Left ventricle myocardium (tissue), 1 donor: ENCODE data around the genes CREB1 and CPS1.

DNA sequence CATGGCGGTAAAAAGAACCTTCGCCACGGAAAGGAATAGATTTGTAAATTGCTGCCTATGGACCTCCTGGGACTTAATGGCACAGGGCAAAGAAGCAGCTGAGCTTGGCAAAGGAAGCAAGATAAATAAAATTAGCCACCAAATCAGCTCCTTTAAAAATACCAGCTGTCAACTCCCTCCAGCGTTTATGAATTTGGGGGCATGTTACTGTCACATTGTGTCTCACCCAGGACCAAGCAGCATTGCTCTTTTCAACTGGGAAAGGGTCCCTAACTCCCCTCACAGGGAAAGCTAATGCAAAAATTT lies 118.8 kb upstream of the KLF7 start:
- PRO-cap, result bidirectional peak, plus-strand start at position 213 of the sequence, minus-strand start at position 78 of the sequence

GRCh38 chr2:207525346-207525783 lies 4.4 kb upstream of the CREB1 start:
- PRO-cap, result no peak

- PRO-cap, result bidirectional peak, plus-strand start at chr2:207530101, minus-strand start at chr2:207529981
Observed at GRCh38 chr2:207529863-207530547, at the start of gene CREB1. TSS of gene CREB1 (plus strand) at chr2:207529962.

DNA sequence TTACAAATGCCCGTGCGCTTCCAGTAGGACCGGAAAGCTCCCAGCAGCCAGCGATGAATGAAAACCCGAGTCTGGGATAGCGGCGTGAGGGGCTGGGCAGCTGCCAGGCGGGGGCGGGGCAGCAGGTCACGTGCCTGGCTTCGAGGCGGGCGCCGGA lies 295 bp upstream of the CCNYL1 start:
- PRO-cap, result bidirectional peak, plus-strand start outside the sequence, minus-strand start at position 59 of the sequence

DNA sequence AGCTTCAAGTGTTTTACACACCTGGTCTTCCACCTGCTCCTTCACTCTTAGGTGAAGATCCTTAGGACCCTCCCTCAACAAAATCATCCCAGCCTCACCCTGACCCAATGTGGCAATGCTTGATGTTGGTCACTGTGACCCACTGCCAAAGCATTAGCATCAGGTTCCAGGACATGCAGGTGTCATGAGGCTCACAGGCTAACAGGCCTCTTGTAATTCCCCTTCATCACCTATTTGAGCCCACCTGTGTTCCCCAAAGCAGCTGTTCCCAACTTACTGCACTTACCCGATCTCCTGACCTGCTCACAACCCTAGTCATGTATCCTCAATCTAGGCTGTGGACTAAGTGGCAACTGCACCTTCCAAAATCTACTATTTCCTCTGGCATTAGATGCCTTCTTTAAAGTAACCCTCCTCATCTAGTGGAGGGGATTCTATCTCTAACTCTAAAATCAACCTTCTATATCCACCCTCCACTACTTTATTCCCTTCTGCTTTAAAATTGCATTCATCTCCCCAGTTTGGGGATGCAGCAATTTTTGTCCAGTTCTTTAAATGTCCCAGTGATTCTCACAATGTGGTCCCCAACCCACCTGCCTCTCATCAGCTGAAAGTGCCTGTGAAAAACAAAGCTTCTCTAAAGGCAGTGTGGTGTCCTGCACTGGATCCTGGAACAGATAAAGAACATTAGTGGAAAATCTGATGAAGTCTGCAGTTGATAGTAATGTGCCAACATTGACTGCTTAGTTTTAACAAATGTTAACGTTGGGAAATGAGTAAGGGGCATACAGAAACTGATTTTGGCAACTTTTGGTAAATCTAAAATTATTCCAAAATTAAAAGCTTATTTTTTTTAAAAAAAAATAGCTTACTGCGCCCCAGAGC lies 9.5 kb downstream of the FZD5 start:
- PRO-cap, result no peak

DNA sequence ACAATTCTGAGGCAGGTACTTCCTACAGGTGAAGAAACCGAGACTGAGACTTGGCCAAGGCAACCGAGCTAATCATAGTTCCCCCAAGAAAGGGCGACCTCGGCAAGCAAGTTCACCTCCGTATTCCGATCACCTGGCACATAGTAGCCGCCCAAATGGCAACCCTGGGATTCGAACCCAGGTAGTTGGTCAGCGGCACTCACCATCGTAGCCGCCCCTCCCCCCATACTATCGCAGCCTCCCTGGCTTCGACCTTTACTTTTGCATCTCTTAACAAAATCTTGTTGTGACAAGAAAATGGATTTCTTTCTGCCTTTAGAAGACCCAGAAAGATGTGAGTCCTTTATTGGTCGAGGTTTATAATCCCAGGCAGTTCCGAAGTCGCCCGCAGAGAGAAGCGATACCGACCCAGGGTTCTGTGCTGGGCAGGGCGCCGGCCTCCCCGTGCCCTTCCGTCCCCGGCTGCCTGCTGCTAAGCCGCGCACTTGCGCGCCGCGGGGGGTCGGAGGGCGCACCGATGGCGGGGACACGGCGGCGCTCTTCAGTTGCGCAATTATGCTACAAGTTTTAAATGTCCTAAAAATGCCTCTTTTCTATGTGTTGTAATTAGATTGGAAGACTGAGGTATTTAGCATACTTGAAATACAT lies 1.2 kb upstream of the FZD5 start:
- PRO-cap, result no peak

GRCh38 chr2:207796625-207797513 lies 27.2 kb upstream of the FZD5 start:
- PRO-cap, result no peak

GRCh38 chr2:207801045-207801766 lies 31.5 kb upstream of the FZD5 start:
- PRO-cap, result no peak

DNA sequence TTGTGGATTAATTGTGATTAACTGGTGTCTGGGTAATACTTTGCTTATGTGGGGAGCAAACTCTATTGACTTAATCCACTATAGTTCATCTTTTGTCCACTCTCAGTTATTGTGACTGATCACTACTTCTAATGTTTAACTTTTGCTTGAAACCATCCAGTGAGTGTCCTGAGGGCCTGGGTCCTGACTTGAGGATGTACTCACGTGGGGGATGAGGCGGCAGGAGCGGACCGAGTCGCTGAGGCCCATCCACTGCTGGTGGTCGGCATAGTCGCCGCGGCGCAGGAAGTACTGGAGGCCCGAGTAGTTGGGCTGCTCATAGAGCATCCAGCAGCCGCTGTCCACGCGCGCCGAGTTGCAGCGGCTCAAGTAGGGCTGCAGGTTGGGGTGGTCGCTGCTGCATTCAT lies 413 bp downstream of the CRYGD start:
- PRO-cap, result no peak

GRCh38 chr2:208253721-208254643 lies 889 bp downstream of the IDH1 start:
- PRO-cap, result bidirectional peak, plus-strand start at chr2:208254488, minus-strand start at chr2:208254406

GRCh38 chr2:208346810-208347273 lies 59.8 kb upstream of the PTH2R start:
- PRO-cap, result no peak

DNA sequence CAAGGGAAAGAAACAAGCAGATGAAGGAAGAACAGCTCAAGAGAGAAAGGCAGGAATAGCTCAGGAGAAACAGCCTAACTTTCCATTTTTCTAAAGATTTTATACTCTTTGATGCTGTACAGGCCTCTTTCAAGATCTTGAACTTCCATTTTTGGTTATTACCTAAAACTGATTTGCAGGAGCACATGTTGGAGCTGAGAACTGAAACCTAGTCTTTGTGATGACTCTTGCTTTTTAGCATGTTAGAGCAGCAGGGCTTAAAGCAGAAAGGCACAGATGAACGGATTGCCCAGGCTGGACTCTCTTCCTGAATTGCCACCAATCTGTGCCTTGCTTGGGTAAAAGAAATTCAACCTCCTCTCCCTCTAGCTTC lies 277.3 kb upstream of the MAP2 start:
- PRO-cap, result unidirectional peak, plus-strand start at position 42 of the sequence

- PRO-cap, result no peak
Observed at GRCh38 chr2:209732861-209733394, 38.7 kb upstream of the UNC80 start.

GRCh38 chr2:209772353-209772740 lies 715 bp downstream of the UNC80 start:
- PRO-cap, result no peak

DNA sequence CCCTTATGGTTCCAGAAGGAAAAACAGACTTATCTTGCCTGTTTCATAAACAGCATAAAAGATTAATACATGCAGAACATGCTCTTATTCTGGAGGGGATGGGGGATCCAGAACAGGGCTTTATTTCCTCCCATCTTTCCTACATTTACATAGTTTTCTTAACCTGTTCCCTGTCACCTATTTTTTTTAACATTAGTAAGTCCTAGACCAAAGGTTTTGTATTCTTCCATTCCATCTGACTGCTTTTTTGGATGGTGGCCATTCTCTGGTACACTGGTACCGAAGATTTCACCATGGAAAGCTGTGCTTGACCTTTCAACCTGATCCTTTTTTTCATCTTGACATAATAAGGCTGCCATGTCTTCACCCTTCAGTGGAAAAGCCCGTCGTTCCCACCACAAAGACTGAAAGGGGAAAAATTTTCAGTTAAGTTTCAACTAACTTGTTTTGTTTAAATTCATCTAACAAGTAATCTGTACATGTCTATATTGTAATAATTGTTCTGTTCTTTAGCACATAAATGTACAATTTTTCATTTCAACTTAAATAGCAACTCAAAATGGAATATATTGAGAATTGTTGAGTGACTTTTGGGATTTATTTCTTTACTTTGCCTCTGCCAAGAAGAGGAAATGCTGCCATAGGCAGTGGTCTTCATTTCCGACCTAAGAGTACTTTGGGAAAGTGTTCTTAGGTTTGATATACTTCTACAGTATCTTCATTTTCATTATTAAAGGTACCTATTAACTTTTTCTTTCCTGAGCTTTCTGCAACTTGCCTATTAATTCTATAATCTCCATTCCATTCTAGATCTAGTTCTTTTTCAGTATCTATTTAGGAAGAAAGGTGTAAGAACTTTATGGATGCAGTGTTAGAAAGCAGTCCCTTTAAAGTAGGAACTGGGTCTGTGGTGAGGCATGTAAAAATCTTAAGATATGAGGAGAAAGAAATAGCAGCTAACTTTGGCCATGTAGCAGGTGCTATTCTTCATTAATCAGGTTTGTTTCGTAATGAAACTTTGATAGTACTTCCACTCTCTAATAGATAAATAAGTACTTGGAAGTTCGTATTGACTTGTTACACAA lies 20.7 kb downstream of the RPE start:
- PRO-cap, result no peak

DNA sequence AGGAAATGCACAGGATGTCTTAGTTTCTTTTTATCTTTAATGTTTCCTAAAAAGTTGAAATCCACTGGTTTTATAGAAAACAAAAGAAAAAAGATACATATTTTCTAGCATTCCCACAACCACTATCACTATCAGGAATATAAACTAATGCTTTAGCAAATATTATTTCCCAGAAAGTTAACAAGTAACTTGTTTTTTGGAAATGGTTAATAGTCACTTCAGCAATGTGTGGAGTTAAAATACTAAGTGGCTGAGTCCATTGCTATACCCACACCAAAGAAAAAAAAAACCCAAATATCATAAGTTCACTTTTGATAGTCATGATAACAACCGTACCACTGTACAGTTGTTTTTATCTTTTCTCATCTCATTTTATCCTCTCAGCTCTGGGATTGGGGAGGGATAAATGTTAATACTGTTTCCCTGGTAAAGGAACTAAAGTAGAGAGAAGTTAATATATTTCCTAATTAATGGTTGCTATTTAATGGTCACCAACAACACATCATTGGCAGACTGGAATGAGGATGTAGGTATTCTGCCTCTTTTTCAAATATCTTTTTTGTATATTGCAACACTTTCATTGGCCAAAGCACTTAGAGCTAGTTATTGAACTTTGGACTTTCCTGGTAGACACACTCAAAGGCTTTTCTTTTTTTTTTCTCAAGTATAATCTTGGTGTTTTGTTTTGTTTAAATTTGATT lies 18.3 kb upstream of the KANSL1L start:
- PRO-cap, result no peak

DNA sequence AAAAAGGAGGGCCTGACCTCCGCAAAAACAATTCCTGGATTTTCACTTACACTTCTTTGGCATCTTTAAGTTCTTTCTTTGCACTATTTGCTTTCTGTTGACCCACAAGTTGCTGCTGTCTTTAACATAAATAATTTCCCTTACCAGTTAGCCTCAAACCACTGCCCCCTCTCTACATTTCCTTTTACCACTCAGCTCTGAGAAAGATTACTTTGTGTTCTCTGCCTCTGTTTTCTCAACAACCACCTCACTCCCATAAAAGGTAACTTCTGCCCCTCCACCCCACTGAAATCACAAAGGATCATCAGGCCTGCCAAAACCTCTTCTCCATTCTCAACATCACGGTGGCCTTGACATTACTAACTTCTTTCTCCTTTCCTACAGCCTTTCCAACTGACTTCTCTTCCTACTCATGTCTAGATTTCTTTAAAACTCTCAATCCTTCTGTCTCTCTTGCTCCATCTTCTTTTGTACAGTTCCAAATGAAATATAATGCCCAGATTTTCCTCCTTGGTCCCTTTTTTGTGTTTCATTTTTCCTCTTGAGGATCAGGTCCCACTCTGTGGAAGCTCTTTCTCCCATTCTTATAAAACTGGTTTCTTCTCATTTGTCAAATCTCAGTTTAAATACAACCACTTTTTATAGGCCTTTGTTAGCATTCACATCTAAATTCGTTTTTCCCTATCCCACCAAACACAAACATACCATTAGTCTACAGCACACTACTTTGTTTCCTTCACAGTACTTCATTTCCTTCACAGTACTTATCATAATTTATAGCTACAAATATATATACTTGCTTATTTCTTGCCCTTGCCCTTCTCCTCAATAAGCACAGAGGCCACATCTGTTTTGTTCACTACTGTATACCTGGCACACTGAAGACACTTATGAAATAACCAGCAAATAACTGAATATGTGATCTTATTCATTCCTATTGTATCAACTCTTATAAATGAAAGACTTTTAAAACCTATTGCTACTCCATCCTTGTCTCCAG lies 9.9 kb downstream of the ACADL start:
- PRO-cap, result no peak

DNA sequence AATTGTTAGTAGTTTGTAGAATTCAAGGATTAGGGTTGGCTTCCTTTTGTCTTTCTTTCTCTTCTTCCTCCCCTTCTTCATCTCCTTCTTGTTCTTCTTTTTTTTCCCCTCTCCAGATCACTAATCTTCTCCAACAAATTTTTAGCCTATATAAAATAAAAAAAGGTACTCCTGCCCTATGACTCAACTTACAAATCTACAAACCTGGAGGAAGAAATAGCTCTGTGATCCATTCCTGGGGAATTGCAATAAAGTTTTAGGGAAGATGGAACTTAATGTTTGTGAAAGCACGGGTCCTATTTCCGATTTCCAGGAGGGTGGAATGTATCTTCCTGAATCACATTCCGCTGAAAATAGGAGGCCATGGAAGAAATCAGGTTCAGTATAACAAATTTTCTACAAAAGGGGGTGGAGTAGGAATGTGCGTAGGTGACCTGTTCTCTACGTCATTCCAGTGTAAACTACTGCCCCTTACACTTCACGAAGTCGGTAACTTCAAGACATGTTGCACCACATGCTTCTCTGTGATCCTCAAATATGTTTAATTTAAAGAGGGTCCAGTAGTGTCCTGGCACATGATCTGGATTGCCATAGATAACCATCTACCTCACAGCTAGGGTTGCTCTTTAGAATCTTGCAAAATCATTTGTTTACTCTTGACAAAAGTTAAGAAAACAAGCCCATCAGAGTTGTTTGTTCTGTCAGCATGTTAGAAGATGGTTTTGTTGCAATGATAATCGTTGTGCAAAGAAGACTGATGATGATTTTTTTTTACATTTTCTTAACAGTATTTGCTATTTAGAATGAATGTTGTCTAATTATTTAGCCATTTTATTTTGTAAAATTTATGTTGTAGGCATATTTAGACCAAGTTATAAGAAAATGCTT lies 7.6 kb upstream of the CPS1 start:
- PRO-cap, result no peak

- PRO-cap, result no peak
Observed at GRCh38 chr2:210556294-210557031, at the start of gene CPS1. TSS of gene CPS1 (plus strand) at chr2:210556599.

DNA sequence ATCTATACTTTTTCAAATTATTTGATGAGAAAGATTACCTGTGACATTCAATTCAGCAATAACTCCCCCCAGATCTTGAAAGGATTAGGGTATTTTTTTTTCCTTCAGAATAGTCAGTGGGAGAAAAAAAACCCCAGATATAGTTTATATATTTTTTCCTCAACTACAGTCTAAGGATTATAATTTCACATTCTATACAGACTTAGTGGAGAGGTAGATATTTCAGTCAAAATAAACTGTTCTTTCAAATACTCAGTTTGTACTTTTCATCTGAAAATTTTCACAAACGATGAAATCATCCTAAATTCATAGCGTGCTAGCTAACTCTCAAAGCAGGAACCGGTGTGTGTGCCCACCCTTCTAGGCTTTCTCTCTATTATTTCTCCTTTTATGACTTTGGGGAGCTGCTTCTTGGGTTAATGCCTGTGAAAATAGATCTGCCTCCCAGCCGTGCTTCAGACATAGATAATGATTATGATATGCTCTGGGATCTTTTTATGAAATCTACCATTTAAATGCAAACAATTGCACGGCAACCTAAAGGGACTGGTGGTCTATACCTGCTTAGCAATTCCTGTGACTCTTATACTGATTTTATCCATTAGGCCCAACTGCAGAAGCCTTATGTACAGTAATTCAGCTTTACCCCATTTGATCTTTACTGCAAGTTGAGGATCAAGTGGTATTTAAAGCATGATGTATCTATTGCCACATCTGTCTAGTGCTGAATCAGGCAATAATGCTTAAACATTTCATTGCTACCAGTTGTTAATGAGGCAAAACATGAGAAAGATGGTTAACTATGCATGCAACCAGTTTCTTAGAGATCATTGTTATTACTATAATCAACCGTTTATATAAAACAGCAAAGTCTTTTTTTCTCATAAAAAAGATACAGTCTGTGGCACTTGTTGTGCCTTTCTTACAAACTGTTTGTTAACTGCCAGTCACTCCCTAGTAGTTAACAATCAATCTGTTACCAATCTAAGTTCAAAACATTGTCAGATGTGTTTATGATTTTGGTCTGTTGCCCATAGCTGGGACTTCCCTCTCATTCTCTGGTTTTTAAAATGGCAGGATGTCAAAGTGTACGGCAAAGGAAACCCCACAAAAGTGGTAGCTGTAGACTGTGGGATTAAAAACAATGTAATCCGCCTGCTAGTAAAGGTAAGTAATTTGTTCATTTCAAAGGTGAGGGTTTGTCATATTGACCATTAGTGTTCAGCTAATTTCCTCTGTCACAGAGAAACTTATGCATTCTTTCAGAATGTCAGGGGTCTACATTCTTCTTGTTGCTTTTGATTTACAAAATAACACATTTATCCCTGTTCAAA lies 31.0 kb downstream of the CPS1 start:
- PRO-cap, result no peak